ENCODE results near the gene LMAN1.

DNA sequence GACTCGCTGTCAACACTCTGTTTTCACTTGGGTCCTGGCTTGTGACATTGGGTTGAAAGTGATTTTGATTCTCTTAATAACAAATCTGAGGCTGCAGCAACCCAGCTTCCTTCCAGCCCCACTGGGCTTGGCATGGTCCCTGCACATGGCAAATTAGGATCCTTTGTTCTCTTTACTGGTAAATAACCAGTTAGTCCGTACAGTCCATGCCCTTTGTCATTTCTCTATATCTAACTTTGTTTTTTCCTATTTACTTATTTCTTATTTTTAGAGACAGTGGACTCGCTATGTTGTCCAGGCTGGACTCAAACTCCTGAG, 186.5 kb downstream of the ALPK2 start:
- PRO-cap, result no peak
- RAMPAGE, long total RNA, 4 experiments, result no peak in any of the 4 experiments

DNA sequence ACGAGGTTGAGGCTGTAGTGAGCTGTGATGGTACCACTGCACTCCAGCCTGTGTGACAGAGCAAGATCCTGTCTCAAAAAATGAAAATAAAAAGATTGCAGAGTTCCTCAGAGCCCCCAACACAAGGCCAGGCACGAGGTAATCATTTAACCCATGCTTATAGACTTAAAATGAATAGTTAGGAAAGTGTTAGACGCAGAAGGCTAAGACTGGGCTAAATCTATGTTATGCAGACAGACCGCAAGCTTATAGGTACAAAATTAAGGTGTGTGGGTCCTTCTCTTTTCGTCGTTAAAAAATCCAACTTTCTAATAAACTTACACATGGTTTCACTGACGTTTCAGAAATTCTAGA, 177.3 kb downstream of the ALPK2 start:
- PRO-cap, result no peak
- RAMPAGE, long total RNA, 4 experiments, result no peak in any of the 4 experiments

DNA sequence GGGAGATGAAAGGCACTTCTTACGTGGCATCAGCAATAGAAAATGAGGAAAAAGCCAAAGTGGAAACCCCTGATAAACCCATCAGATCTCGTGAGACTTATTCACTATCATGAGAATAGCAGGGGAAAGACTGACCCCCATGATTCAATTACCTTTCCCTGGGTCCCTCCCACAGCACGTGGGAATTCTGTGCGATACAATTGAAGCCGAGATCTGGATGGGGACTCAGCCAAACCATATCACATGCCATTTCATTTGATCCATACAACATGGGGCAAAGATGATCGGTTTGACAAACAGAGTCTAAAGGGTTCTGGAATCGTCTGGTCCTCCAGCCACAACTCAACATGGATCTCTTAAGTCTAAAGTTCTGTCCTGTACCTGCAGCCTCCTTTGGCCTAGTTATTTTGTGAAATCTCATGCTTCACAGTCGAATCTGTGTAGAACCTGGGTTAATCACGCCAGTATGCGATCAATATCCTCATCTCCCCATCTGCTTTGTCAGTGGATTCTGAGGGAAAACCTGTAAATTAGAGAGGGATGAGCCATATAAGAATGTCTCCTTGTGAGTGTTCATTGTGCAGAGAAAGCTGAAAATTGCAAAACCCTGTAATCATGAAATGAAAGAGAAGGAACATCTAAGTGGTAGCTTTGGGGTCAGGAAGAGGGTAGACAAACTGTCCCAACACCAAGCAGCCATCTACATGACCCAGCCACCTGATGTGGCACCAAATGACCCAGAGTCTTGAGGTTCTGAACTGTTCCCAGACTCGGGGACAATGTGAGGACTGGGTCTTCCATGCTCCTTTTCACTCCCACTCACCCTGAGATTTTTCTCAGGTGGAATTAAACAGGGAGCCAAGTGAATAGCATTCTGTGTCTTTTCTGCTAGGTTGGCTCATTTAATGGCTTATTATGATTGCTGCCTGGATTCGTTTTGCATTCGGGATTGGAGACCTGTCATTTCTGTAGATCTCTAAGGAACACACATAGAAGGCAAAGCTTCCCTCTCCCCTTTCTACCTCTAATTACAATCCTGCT, 175.7 kb downstream of the ALPK2 start:
- PRO-cap, result no peak
- RAMPAGE, long total RNA, 4 experiments, result no peak in any of the 4 experiments

- PRO-cap, result no peak
- RAMPAGE, long total RNA, 4 experiments, result no peak in any of the 4 experiments
Observed at GRCh38 chr18:58493921-58494286, 135.0 kb downstream of the ALPK2 start.

DNA sequence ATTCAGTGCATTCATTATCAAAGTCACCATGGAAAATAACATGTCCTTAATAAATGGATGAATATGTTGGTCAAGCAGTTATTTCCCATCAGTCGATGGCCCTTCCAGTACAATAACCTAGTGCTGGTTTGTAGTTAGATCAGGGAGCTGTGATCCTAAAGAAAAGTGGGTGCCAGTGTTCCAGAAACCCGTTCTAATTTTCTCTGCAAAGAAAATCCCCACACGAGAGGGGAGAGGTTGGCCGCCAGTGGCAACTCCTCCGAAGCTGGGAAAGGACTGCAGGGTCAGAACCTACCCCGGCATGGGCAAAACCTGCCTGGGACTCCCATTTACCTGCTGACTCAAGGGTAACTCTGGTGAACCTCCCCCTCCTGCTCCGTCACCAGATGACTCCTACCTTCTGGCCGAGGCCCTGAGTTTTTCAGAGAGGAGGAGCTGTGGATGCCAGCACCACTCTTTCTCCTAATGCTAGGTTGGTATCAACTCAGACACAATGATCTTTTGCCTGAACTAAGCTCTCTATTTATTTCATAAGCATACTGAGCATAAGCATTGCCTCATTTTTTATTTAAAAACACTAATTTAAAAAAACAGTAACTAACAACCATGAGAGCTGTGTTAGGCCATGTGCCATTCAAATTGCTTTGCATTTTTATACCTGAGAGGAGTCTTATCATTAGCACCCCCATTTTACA, 96.6 kb downstream of the ALPK2 start:
- PRO-cap, result no peak
- RAMPAGE, long total RNA, 4 experiments, result no peak in any of the 4 experiments

GRCh38 chr18:58650033-58650469, 21.2 kb upstream of the ALPK2 start:
- PRO-cap, result unidirectional peak, minus-strand start at chr18:58650227
- RAMPAGE, long total RNA, 4 experiments, result no peak in any of the 4 experiments

- PRO-cap, result no peak
- RAMPAGE, long total RNA, 4 experiments, result start-site peak on the plus strand in 1 of 4 experiments, at chr18:58862844-58862950 at its widest, 7 reads per replicate
Observed at GRCh38 chr18:58862770-58863242, 1.9 kb upstream of the ZNF532 start.

DNA sequence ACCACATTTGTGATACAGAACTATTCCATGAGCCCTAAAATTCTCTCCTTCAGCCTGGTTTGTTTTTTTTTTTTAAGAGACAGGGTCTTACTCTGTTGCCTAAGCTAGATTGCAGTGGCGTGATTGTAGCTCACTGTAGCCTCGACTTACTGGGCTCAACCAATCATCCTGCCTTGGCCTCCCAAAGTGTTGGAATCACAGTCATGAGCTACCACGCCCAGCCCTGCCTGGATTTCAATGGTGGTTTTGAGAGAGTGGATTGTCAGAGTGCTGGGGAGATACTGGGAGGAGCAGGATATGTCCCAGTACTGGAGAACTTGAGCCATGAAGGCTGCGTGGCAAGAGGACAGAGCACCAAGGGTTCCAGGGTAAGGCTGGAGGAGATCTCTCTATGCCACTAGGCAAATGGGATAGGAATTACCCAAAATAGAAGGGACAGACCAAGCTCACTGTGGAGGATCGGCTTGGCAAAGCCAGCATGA, 46.2 kb downstream of the ZNF532 start:
- PRO-cap, result no peak
- RAMPAGE, long total RNA, 4 experiments, result no peak in any of the 4 experiments

DNA sequence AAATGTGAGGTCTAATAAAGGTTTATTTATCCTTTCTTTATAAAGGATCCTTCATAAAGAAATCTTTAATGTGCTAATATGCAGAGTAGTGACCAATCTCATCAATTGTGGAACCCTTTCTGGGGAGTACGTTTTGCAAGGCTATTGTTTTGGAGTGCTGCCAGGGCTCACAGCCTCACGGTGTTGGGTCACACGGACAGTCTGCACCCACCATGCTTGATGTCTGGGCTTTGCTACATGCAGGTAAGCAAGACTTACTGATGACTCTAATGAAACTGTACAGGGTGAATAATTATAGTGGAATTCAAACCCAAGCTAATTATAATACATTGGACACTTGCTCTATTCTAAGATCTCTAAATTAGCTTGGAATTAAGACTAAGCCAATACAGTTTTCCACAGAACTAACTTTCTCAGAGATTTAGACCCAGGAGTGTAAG, 7.5 kb downstream of the LMAN1 start:
- PRO-cap, result no peak
- RAMPAGE, long total RNA, 4 experiments, result no peak in any of the 4 experiments

GRCh38 chr18:59358225-59359320, at the start of gene LMAN1:
Gene LMAN1, minus strand, starts transcription at chr18:59359265.
- PRO-cap, result bidirectional peak, plus-strand start at chr18:59358772, minus-strand start at chr18:59358668; unidirectional peak, minus-strand start at chr18:59359071; bidirectional peak, plus-strand start at chr18:59359517, minus-strand start at chr18:59359254
- RAMPAGE, long total RNA, 4 experiments, result start-site peak on the minus strand in 4 of 4 experiments, at chr18:59359245-59359275 at its widest, 16 to 483 reads per replicate

DNA sequence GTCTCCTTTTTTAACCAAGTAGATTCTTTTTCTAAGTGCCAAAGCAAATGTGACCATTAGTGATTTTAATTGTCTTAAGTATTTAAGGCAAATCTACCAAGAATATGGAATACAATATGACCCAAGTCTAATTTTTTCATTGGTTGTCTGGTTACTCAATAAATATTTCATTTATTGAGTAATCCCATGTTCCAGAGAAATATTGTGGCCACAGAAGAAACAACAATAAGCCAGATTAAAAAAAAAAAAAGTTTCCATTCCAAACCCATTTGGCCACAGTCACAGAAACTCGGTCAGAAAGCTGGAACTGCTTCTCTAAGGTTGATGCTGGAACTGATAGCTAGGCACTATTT, 71.8 kb upstream of the CCBE1 start:
- PRO-cap, result no peak
- RAMPAGE, long total RNA, 4 experiments, result no peak in any of the 4 experiments

- PRO-cap, result no peak
- RAMPAGE, long total RNA, 4 experiments, result no peak in any of the 4 experiments
Observed at GRCh38 chr18:59885580-59886363, 14.0 kb upstream of the PMAIP1 start.

- PRO-cap, result bidirectional peak, plus-strand start at chr18:59900994, minus-strand start at chr18:59900913
- RAMPAGE, long total RNA, 4 experiments, result no peak in any of the 4 experiments
Observed at GRCh38 chr18:59900833-59901319, 1.1 kb downstream of the PMAIP1 start.

DNA sequence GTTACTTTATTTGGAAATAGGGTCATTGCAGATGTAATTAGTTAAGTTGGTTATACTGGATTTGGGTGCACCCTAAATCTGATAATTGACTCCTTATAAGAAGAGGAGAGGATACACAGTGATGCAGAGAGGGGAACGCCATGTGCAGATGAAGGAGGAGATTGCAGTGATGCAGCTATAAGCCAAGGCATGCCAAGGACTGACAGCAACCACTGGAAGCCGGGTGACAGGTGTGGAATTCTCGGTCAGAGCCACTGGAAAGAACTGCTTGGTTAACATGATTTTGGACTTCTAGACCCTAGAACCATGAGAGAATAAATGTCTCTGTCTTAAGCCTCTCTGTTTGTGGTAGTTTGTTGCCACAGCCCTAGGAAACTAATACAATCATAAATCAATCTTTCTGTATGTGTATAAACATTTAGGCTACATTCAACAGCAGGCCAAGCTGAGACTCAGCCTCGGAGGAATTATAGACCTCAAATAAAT, 403.2 kb upstream of the CDH20 start:
- PRO-cap, result no peak
- RAMPAGE, long total RNA, 4 experiments, result no peak in any of the 4 experiments

DNA sequence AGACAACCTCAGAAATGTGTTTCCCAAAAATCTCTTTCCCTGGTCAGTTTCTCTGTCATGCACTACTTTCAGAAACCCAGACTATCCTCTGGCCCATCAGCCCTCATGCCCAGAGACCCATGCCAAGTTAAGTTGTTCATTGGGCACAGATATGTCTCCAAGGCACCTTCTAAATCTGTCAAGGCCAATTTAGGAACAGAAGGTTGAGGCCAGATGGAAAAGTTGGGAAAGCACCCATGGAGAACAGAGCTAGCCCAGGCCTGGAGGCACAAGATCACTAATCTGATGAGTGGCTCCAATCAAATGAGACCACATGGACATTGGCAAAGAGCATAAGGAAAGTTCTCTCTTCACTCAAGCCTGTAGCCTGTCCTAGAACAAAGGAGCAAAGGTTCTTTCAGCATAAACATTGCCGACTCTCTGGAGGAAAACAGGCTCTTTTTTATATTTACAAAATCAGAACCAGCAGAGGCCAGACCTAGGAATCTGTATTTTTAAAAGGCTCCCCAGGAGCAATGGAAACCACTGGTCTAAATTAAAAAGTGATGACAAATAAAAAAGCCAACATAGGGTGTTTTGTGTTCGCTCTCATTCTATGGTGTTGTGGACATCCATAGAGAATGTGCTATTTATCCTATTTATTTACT, 154.7 kb downstream of the RNF152 start:
- PRO-cap, result no peak
- RAMPAGE, long total RNA, 4 experiments, result no peak in any of the 4 experiments

DNA sequence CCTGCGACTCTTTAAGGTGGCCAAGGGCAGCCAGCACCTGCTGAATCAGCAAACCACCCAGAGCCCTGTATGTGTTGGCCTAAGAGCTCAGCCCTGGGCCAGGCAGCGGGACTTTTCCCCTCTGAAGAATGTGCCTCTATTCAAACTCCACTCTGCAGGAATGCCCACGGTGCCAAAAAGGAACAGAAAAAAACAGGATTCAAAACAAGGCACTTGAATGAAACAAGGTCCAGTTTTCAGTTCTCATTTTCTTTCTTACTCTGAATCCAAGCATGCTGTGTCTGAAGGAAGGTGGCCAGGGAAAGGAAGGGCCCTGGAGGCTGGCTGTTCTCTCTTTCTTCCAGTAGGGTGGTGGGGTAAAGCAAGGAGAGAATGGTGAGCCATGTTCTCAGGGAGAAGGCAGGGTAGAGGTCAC, 150.1 kb downstream of the RNF152 start:
- PRO-cap, result no peak
- RAMPAGE, long total RNA, 4 experiments, result no peak in any of the 4 experiments

DNA sequence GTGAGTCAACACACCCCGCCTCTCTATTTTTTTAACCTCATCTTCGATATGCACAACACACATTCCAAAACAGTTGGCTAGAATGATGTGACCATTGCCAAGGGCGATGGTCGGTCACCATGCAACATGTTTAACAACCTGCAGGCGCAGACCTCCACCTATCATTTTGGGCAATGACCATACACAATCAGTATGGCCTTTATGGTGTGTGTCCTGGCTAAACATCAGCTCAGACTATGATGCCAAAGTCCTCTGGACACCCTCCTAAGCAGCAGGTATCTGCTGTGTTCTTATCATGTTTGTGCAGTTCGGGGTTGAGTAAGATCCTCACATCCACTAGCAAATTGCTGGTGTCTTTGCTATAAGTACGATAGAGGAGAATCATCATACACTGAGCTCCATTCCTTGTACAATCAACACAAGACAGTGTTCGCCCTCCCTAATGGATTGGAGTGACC, 7.8 kb upstream of the RNF152 start:
- PRO-cap, result unidirectional peak, plus-strand start at position 306 of the sequence
- RAMPAGE, long total RNA, 4 experiments, result no peak in any of the 4 experiments

DNA sequence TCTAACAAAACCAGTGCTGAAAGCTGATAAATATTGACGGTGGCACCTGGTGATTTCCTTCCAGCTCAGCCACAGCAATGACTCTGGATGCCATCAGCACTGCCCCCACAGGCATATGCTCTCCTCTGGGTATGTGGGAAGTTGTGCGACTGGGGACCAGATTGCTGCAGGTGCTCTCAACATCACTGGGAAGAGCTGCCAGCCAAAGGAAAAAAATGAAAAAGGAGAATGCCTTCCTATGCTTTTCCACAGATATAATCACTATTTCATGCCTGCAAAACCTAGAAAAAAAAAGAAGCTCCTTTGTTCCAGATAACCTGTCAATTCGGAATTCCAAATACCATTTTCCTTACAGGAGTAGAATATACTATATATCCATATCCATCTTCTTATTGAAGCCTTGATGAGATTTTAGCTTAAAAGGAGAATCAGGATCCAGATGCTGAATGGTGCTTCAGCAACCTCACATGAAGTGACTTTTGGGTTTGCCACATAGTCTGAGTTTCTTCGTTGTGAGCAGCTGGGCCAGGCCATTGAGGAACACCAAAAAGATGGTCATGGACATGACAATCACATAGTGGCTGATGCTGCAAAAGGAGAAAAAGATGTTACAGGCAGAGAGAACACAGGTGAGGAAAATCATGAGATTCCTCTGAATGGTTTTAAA, 141.3 kb downstream of the PIGN start:
- PRO-cap, result no peak
- RAMPAGE, long total RNA, 4 experiments, result start-site peak on the minus strand in 1 of 4 experiments, centred at position 227 of the sequence, 6 reads per replicate

- PRO-cap, result no peak
- RAMPAGE, long total RNA, 4 experiments, result start-site peak on the minus strand in 1 of 4 experiments, at chr18:62068901-62069174 at its widest, 7 to 15 reads per replicate
Observed at GRCh38 chr18:62068494-62069250, 118.2 kb downstream of the PIGN start.

DNA sequence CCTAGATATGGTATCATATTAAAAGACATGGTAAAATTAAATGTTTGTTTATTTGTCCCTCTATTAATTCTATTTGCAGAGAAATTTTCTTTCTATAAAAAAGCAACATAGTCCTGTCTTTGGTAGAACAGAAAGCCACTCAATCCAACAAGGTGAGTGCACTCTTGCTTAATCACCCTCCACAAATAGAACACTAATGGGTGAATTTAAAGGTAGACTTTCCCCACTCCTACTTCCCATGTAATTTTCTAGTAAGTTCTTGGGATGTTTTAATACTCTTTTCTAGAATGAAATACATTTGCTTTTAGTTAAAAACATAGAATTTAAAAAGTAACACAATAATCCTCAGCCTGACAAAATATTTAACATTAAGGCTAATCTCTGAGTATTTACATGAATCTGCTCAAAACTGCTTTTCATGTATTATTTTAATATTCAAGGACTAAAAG, 97.6 kb downstream of the PIGN start:
- PRO-cap, result no peak
- RAMPAGE, long total RNA, 4 experiments, result no peak in any of the 4 experiments

Measured in transverse colon (tissue), 4 donors.